ENCODE measurements around a stretch of chr10.

DNA sequence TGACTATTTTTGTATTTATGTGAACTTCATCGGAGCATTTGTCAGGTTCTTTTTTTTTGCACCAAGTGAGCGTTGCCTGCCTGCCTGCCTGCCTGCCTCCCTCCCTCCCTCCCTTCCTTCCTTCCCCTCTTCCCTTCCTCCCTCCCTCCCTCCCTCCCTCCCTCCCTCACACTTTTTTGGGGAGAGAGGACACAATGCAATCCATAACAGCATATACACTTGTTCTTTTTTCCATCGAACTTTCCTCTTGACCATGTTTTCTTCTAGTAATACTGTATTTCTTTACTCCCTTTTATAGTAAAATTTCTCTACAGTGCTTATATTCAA is 833 bp downstream of the CCDC7 start:
- PRO-cap: bidirectional peak, plus-strand start at position 169 of the sequence, minus-strand start at position 110 of the sequence

GRCh38 chr10:32941345-32941926 is 16.6 kb downstream of the ITGB1 start:
- PRO-cap: no peak

GRCh38 chr10:32944002-32944424 is 14.0 kb downstream of the ITGB1 start:
- PRO-cap: no peak

GRCh38 chr10:32970892-32971382 is 12.9 kb upstream of the ITGB1 start:
- PRO-cap: no peak

- PRO-cap: no peak
Observed at GRCh38 chr10:32985517-32986005, 27.5 kb upstream of the ITGB1 start.

DNA sequence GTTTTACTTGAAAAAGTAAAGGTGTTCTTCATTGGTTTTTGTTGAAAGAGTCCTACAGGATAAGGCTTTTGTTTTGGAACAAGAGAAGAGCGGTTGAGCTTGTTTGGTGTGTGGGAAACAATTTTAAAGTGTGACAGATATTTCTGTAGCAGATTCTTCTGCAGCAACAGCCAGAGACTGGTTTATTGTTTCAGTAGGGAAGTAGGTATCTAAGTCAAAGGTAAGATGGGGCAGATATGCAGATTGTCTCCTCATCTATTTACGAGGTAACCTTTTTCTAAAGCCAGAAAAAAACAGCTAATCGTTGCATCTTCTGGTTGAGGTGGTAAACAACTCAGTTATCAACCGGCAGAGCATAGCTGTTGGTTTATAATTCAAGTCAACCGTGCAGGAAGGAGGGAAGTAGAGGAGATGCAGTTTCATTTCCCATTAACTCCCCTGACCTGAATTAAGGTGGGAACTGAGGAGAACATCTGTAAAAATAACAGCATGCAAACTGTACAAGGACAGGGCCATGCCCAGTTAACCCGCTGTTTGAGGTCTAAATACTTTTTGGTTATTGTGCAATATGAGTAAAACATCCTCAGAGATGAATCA is 156.4 kb upstream of the ITGB1 start:
- PRO-cap: no peak

DNA sequence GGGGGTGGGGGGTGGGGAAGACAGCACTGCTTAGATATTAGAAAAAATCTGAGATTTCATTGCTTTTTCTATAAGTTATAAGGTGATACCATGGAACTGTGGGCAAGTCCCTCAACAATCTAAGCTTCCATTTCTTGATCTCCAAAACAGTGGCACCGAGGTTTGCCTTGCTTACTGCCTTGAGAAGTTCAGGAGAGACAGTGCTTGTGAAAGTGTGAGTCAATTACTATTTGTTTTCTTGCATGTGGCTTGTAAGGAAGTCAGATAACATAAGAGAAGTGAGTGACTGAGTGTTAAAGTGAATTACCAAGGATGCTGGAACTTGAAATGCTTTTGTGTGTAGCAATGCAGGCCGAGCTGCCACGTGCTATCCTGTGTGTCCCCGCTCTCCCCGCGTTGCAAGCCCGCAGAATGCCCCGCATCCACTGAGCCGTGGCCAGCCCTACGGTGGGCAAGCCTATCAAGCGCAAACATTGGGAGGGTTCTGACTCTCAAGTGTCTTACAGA is 157.6 kb upstream of the ITGB1 start:
- PRO-cap: no peak

- PRO-cap: unidirectional peak, plus-strand start at chr10:33139289; unidirectional peak, plus-strand start at chr10:33139359
Observed at GRCh38 chr10:33138687-33139945, 181.1 kb upstream of the ITGB1 start.

DNA sequence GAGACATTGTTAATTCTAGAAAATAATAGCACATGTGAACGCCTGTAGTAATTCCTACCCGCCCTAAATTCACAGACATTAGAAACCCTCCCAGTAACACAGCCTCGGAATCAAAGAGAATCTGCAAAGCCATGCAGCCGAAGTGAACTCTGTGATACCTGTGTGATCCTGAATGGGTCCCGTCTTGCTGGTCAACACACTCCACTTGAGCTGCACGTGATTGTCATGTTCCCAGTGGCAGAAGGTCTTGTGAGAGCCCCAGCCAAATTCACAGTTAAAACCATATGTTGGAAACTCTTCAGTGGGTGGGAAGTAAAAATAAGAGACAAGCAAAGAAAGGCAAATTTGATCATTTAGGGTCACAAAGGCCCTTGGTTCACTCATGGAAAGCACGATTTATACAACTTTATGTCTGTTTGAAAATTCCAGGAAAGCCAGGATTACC is 142.3 kb downstream of the NRP1 start:
- PRO-cap: no peak

DNA sequence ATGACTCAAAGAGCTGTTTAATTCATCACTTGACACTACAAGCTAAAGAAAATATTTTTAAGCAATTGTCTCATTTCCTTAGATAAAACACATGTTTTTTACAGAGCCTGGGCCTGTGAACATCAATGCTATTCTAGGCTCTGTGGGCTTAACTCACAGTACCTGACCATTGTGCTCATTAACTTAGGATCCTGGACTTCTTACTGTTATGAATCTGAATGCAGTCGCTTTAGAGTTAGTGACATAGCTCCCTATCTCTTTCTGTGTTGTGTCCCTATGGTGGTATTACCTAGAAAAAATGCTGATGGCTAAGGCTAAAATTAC is 100.7 kb downstream of the NRP1 start:
- PRO-cap: no peak

GRCh38 chr10:33365698-33366202 is 31.3 kb upstream of the NRP1 start:
- PRO-cap: no peak

DNA sequence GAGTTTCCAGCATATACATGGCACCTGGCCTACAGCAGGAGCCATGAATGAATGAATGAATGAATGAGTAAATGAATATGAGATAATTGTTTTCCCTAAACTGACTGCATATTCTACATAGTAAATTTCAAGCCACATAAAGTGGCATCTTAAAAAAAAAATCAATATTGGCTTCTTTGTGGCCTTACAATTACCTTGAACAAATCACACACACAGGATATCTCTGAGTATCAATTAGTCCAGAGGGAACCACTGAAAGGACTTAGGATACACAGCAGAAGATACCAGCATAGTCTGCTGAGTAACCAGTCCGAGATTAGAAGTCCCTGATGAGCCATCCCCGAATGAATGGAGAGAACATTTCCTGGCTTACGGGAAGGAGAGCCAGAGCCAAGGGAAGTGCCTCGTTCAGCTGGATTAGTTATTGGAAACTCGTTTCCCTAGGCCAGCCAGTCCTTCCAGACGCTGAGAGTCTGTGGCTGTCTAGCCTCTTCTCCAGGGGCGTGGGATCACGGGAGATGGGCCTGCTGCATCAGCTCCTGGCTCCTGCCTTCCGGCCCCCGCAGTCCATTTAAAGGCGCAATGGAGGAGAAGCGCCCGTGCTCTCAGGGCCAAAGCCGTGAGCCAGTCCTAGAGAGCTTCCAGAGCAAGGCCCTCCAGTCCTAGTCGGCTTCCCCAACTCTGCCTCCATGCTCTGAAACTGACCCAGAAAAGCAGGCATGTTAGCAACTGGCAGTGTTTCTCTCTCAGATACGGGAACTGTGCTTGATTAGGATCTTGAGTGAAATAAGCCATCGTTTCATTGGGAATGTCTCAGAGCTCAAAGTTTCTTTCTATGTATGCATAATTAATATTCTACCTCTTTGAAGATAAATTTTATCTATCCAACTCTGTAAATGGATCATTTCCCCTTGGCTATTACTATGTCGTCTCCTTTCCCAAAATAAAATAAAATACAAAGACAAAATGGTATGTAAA is 712.8 kb downstream of the PARD3 start:
- PRO-cap: no peak

GRCh38 chr10:34330895-34331474 is 484.1 kb downstream of the PARD3 start:
- PRO-cap: no peak

DNA sequence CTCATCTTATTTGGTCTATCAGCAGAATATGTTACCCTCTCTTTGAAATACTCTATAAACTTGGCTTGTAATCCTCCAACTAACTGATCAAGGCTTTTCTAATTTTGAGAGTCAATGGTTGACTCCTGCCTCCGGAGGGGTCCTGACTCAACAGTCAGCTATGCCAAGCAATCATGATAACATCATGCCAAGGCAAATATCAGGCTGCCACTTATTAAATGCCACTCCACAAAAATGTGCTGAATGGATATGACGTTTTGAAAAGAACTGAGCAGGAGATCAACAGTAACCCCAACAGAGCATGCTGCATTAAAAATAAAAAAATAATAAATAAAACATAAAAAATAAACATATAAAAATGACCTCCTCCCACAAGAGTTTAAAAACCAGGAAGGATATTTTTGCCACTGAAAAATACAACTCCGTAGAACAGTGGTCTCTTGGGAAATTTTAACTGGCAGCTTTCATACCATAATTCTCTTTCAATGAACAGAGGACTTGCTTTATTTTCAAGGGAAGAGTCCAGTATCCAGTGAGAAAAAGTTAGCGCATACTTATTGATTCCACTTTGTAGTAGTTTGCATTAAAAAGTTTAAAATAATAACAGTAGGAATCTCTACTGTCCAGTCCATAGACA is 116.0 kb downstream of the PARD3 start:
- PRO-cap: no peak

DNA sequence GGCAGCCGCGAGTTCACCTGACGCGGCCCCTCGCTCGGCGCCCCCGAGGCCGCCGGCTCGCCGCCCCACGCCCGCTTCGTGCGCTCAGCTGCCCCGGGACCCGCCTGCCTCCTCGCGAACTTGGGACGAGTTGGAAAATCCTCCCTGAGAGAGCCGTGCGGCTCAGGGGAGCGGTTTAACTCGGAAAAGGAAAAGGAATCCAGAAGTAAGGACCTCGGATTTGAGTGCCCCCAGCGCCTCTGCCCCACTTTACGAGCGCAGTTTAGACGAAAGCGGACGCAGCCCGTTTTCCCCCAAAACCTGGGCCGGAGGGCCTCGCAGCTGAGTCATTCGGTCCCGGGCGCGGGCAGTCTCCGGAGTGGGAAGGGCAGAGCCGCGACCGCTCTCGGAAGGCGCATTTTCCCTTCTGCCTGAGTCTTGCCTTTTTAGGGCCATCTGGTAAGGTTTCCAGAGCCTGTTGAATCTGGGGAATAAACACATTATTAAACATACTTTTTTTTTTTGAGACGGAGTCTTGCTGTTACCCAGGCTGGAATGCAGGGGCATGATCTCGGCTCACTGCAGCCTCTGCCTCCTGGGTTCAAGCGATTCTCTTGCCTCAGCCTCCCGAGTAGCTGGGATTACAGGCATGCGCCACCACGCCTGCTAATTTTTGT is 845 bp downstream of the CREM start:
- PRO-cap: bidirectional peak, plus-strand start at position 329 of the sequence, minus-strand start at position 360 of the sequence; unidirectional peak, minus-strand start at position 408 of the sequence

DNA sequence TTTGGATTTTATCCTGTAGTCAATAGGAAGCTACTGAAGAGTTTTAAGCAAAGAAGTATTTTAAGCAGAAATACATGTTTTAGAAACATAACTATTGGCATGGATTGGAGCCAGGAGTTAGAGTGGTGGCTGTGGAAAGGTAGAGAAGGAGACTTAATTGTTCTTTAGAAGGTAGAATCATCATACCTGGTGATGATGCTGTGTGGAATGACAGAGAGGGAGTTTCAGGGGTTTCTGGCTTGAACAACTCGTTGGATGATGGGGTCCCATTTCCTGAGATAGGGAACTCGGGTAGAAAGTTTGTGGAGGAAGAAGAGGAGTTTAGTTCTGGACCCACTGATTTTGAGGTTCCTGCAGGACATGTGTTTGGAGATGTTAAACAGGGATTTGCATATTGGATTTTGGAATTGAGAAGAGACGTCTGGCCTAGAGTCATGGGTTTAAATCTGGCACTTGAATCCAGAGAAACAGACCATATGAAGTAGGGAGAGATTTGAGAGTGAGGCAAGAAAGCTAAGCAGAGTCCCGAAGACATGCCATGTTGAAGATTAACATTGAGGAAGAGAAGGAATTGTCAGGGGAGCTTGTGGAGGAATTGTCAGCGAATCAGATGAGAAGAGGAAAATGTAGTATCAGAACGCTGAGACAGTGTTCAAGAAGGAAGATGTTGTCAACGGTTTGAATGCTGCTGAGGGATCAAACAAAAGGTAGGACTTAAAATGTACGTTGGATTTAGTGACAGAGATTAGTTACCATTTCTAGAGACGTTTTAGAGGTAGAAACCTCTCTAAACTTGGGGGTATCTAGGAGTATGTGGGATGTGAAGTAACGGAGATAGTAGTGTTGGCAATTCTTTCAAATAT is 14.9 kb downstream of the CREM start:
- PRO-cap: no peak

DNA sequence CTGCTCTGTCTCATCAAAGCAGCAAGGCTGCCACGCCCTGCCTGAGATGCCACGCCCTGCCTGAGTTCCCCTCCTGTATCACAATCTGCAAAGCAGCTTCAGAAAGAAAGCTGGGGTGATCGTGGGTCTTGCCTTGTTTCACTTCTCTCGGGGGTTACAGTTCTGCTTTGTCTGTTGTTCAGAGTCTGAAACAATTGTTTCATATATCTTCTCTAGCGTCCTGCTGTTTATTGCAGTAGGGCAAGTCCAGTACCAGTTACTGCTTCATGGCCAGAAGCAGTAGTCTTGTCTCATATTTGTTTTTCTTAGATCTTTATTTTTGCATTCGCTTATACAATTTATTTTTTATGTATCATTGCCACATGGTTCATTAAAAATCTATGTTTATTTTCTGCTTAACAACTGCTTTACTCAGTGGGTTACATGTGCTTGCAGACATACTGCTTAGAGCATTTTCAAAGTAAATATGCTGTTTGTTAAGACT is 36.0 kb upstream of the CCNY start:
- PRO-cap: no peak

DNA sequence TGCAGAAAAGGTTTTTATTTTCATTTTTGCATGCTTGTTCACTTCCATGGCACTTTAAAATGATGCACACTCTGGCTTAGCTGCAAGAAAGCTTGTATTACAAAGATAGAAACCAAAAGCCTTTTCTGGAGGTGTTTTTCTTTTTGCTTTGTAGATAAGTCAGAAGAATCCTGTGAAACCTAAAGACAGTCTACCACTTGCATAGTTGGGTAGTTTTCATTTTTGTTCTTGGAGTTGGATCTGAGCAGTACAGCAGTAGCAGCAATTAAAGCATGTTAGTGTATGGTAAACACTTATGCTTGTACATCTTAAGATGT is 19.7 kb downstream of the CCNY start:
- PRO-cap: no peak

- PRO-cap: no peak
Observed at GRCh38 chr10:35368837-35369593, 32.7 kb downstream of the CCNY start.

- PRO-cap: no peak
Observed at GRCh38 chr10:35371393-35372083, 35.2 kb downstream of the CCNY start.

Measured in fallopian tube (tissue), 1 donor.